A673 (cell line): ENCODE measurements around a stretch of chr1.

DNA sequence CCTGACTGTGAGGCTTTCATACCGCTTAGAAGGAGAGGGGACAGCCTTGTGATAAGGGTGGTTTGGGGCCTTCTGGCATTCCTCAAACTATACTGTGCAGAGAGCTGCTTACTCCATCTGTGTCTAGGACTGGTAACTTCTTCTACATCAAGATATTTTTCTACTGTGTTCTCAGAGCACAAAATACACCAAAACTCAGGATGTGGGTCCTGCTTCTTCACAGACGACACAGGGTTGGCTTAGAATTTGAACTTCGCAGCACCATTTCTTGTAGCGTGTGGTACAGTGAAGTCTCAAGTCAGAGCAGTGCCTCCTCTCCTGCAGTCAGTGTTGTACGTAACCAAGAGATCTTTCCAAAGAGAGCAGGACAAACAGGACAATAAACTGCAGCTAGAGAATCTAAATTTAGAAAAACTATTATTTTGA, 43.9 kb downstream of the MACO1 start:
- PRO-cap, result no peak

GRCh38 chr1:25476204-25476610, 45.5 kb downstream of the MACO1 start:
- PRO-cap, result no peak

DNA sequence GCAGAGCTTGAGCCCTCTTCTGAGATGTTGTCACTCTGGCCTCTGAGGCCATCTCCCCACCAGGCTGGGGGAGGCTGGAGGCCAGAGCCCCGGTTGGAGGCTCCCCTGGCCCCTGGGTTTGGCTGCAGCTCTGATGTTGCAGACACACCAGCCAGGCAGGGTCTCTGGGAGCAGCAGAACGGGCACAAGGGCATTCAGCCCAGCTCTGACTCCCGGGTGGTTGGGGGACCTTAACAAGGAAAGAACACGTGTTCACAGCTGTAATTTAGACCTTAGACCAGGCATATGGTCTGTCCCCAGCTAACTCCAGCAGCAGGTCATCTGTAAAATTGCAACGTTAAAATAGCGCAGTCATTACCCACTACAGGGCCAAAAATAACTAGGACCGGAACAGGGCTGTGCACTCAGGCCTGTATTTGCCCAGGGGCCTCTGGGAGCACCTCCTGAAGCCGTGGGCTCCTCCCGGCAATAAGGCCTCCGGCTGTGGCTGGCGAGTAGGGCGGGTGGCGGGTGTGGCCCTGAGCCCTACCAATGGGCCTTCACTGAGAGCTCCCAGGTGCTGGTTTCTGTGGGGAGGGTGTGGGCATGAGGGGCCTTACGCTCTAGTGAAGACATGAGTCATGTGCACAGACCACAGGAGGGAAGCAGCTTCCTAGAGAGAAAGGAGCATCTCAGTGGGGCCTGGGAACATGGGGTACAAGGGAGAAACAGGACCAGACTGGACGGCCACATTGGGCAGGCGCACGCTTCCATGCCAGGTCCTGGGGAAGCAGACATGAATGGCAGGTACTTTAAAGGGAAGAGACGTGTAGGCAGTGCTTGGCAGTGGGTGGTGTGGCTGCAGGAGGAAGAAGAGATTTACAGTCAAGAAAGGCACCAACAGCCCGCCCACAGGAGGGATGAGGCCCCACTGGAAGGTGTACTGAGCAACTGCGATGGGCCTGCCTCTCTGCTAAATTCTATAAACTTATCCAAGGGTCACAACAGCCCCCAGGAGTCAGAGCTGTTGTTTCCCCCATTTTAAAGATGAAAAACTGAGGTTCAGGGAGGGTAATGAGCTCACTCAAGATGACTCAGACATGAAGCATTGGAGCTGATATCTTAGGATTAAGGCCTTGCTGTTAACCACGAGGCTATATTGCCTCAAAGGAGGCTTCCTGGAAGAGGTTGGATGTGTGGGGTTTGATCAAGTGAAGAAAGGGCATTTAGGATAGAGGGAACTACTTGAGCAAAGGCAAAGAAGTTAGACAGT, 6.3 kb downstream of the LDLRAP1 start:
- PRO-cap, result no peak

DNA sequence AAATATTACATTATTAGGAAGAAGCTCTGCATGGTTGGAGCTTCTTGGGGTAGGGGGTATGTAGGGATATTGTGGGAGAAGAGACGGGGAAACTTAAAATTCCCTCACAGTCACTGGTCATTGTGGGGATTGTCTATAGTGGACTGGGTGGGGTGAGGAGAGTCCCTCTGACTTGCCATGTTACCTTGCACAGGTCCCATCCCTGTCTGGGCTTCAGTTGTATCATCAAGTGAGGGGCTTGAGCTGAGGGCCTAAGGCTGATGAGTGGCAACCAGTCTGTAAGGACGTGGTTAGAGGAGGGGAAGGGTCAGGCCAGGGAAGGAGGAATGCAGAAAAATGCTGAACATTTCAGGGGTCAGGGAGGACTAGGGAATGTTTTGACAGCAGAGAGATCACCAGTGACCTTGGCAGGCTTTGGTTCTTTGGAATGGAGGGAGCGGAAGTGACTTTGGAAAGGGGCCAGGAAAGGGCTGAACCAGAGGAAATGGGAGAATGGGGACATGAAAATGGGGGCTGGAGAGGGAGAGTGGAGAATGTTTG, 7.2 kb downstream of the LDLRAP1 start:
- PRO-cap, result no peak

- PRO-cap, result no peak
These were observed 22.9 kb downstream of the LDLRAP1 start for GRCh38 chr1:25566315-25566765.

- PRO-cap, result no peak
These were observed 25.6 kb downstream of the LDLRAP1 start for GRCh38 chr1:25568953-25569391.

- PRO-cap, result no peak
These were observed 69.7 kb downstream of the MAN1C1 start for GRCh38 chr1:25686084-25686854.

GRCh38 chr1:25773856-25774218, 26.2 kb upstream of the SELENON start:
- PRO-cap, result no peak

- PRO-cap, result bidirectional peak, plus-strand start at chr1:25800412, minus-strand start at chr1:25800458
These were observed 431 bp downstream of the SELENON start for GRCh38 chr1:25800340-25800908.

DNA sequence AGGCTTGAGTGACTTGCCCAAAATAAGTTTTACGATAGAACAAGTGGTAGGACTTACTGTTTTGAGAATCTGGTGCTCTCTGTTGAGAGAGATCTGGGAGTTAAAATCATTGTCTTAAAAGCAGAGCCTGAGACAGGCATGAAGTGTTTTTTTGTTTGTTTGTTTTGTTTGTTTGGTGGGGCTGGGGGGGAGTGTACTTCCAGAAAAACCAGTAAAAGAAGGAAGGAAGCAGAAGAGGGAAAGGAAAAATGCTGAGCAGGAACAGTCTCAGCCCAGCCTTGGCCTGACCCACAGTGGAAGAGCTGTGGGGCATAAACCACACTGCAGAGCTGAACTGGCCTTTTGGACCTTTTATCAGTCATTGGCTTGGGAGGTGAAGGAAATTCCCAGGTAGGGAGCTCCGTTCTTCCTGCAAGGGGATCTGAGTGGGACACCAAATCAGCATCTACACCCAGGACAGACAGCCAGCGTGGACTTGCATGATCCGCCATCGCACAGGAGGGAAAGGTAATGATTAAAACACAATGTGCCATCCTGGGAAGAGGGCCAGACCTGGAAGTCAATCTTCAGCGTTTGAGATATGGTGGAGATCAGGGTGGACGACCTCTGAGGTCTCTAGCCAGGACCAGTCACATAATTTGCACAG, 1.3 kb upstream of the MTFR1L start:
- PRO-cap, result no peak

GRCh38 chr1:25895328-25895983, 10.8 kb downstream of the STMN1 start:
- PRO-cap, result no peak

DNA sequence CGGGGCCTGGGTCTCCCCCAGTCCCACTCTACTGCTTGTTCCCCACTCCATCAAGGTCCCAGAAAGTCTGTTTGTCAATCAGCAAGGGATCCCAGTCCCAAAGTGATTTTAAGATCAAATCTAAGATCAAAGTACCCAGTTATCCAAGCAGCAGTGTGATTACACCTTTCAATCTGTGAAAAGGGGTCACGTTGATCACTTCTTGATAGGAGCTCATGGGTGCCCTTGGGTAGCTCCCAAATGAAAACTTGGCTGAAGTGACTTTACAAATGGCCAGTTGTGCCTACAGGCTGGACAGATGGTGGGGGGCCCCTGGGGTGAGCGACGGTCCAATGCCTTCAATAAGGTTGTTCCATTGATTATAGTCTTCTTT, 36.2 kb downstream of the PAFAH2 start:
- PRO-cap, result no peak

DNA sequence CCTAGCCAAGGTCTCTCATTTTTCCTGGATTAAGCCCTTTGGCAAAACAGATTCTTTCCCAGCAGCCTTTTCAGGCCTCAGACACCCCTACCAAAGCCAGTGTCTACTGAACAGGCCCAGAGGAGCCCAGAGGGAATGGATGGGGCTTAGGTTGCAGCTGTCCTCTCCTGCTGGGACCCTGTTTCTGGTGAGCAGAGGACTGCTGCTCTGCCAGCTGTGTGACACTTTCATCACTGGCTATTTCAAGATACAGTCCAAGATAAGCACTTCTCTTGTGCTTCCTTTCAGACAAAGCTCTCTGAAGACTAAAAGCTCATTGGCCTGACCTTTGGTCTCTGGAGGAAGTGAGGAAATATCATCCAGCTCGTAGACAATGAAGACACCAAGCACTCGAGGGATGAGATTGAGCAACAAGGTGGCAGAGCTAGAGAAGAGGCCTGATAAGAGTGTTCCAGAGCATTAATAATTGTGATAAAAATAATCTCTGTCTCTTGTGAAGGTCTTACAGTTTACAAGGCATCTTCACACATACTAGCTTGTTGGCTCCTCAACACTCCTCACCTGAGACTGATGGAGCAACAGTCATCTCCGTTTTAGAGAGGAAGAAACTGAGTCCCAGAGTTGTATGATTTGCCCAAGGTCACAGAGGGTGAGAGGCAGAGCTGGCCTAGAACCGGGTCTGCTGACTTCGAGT, 829 bp downstream of the PAFAH2 start:
- PRO-cap, result bidirectional peak, plus-strand start at position 385 of the sequence, minus-strand start at position 235 of the sequence

GRCh38 chr1:26018630-26018973, 3.0 kb upstream of the EXTL1 start:
- PRO-cap, result no peak

GRCh38 chr1:26122437-26123797, 11.3 kb downstream of the PDIK1L start:
- PRO-cap, result no peak

DNA sequence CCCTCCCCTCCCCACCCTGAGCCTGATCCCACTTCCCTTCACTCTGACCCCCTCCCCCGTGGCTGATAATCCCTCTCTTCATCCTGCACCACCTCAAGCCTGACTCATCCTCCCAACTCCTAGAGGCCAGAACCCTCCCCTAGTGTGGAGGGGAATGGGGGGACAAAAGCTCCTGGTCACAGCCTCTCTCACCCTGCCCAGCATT, 521 bp downstream of the SH3BGRL3 start:
- PRO-cap, result no peak

GRCh38 chr1:26285409-26285731, 5.5 kb downstream of the SH3BGRL3 start:
- PRO-cap, result no peak

GRCh38 chr1:26306038-26306502, 366 bp downstream of the UBXN11 start:
- PRO-cap, result no peak

DNA sequence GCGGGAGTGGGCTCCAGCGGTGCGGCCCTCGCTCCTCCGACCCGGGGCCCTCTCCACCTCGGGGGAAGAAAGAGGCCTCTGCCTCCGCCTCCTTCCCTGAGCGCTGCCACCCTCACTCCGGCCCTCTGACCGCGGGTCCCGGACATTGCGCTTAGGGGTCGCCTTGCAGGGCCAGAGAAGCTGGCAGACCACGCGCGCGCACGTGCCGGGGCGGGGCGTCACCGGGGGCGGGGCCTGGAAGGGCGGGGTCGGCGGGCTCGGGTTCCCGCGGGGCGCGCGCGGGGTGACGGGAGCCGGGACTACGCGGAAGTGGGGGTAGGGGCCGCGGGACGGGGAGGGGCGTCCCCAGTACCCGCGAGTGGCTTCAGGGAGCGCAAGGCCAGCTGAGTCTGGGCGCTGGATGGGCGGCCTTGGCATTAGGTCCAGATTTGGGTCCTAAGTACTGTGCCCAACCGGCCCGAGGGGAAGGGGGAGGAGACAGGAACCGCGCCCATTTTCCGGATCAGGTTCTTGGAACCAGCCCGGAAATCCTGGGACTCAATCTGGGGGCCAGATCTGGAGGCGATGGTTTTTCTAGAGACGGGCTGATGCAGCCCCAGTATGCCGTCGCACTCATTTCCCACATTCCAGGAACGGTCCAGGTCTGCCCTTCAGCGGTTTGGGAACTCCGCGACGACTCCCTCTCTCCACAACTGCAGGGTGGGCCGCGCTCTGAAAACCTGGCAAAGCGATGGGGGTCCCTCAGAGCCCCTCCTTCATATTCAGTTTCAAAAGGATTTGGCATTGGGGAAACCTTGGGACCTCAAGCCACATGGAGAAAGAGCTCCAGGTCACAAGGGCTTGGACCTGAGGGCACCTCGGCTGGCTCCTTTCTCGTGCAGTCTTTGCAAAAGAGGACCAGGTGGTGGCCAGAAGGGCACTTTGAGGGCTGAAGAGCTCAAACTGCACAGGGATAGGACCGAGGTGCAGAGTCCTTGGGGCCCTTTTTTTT, 28.5 kb upstream of the RPS6KA1 start:
- PRO-cap, result bidirectional peak, plus-strand start at position 348 of the sequence, minus-strand start at position 187 of the sequence

DNA sequence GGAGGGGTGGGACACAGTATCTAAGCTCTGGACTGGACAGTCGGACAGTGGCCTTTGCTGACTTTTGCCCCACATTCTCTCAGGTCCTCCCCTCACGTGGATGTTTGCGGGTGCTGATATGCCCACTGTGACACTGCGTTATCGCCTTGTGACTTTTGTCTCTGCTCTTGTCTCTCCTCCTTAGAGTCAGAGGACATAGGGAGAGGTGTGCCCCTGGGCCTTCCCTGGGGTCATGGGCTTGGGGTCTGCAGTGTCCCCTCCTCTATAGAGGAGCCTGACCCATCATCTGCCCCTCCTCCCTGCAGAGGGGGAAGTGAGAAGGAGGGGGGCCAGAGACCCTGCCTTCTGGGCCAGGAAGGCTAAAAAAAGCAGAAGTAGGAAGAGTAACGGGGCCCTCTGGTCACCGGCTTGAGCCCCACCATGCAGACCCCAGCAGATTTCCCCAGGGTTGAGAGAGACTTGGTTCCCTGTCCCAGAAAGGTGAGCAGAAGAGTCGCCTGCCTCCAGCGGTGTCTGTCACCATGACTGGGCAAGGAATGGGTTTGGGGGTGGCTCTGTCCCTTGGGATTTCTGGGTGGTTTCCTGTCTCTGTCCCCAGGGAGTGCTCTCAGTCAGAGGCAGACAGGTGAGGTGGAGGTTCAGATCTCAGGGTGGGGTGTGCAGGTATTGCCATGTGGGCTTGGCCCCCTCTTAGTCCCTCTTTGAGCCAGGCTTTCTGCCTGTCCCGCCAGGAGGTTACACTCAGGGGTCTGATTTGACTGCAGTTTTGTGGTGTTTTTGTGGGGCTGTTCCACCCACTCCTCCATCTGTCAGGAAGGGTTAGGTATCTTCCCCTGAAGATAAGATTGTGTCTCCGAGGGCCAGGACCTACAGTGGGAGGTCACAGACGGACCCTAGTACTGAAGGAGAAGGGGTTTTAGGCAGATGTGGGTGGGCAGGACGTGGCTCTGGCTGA, 13.5 kb downstream of the RPS6KA1 start:
- PRO-cap, result no peak